ENCODE results near the genes DEFB115, BCL2L1 and PDRG1.

DNA sequence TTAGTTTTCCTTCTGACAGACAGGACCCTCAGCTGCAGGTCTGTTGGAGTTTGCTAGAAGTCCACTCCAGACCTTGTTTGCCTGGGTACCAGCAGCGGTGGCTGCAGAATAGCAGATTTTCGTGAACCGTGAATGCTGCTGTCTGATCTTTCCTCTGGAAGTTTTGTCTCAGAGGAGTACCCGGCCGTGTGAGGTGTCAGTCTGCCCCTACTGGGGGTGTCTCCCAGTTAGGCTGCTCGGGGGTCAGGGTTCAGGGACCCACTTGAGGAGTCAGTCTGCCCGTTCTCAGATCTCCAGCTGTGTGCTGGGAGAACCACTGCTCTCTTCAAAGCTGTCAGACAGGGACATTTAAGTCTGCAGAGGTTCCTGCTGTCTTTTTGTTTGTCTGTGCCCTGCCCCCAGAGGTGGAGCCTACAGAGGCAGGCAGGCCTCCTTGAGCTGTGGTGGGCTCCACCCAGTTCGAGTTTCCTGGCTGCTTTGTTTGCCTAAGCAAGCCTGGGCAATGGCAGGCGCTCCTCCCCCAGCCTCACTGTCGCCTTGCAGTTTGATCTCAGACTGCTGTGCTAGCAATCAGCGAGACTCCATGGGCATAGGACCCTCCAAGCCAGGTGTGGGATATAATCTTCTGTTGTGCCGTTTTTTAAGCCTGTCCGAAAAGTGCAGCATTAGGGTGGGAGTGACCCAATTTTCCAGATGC is 22.4 kb upstream of the ZNF337 start:
- PRO-cap, result no peak

DNA sequence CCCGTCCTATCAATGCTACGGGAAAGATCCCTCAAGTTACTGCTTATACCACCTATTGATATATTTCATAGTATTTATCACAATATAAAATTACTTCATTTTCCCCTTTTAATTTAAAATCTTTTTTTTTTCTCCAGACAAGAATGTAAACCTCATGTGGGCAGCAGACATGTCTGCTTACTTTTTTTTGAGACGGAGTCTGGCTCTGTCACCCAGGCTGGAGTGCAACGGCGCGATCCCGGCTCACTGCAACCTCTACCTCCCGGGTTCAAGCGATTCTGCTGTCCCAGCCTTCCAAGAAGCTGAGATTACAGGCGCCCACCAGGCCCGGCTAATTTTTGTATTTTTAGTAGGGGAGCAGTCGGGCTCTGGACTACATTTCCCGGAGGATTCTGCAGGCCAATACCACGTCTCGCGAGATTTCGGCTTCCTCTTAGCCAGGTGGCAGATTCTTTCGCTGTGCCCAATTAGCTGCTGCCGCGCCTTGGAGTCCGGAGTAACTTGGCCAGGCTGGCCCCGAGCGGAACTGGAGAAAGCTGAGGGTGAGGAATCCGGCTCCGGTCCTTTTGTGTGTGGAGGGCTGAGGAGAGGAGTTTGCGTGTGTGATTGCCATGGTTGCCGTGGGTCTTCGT is 312.8 kb upstream of the ZNF337 start:
- PRO-cap, result unidirectional peak, plus-strand start at position 529 of the sequence

DNA sequence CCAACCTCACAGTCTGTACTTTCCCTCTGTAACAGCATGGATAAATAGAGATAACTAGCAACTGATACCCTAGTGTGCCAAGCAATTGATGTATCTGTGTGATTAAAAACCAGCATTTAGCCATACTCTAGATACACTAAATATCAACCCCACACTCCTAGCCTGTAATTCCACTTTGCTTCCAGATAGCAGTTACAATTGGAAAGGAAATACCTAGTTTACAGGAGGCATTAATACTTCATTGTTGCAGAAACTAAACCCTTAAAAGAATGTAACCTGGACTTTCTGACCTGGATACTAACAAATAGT is 556.1 kb upstream of the ZNF337 start:
- PRO-cap, result no peak

DNA sequence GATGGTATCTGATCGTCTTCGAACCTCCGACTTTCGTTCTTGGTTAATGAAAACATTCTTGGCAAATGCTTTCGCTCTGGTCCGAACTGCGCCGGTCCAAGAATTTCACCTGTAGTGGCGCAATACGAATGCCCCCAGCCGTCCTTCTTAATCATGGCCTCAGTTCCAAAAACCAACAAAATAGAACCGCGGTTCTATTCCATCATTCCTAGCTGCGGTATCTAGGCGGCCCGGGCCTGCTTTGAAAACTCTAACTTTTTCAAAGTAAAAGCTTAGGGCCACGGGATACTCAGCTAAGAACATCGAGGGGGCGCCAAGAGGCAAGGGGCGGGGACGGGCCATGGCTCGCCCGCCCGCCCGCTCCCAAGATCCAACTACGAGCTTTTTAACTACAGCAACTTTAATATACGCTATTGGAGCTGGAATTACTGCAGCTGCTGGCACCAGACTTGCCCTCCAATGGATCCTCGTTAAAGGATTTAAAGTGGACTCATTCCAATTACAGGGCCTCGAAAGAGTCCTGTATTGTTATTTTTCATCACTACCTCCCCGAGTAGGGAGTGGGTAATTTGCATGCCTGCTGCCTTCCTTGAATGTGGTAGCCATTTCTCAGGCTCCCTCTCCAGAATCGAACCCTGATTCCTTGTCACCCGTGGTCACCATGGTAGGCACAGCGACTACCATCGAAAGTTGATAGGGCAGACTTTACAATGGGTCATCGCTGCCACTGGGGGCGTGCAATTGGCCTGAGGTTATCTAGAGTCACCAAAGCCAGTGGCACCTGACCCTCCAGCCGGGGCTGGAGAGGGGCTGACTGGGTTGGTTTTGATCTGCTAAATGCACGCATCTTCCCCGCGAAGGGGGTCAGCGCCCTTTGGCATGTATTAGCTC is 1958.1 kb upstream of the DEFB115 start:
- PRO-cap, result no peak

DNA sequence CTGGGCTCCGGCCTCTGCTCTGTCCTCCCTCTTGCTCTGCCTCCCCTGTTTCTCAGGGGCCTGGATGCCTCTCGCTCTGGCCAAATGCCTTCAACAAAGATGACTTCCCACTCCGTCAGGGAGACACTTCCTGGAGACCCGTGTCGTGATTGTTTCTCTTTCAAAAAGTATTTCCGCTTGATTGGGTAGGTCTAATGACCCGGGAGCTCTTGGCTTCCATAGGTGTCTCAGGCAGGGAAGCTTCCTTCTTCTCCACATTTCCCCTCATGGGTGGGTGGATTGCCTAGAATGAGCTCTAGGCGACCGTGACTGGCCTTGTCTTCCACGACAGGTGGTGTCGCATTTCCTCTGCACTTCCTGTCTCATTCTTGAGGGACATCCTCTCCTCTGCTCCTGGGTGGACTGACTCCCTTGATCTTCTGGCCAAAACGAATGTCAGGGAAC is 974.6 kb upstream of the DEFB115 start:
- PRO-cap, result no peak

DNA sequence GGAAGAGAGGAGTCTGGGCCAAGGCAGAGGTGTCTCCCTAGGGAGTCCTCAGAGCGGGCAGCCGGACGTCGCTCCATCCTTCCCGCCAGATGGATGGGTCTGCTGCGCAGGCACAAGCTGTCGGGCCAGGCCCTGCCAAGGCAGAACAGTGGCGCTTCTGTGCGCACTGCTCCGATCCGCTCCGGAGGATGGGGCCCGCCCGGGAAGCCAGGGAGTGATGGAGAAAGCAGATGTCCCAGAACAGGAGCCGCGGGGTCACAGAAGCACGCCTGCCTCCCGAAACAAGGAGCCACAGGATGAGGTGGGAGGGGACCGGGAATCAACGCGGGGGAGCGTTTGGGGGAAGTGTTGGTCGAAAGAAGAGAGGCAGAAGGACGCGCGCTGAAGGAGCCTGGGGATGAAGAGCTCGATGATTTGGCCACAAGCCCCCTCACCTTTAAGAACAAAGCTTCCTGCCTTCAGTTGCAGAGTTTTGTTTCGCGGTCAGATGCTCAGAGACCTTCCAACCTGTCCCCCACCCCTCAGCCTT is 941.3 kb upstream of the DEFB115 start:
- PRO-cap, result no peak

GRCh38 chr20:31257489-31257961 is at the start of gene DEFB115:
DEFB115 (plus strand) TSS chr20:31257664.
- PRO-cap, result no peak

GRCh38 chr20:31560529-31561770 is 13.8 kb downstream of the MCTS2 start:
- PRO-cap, result no peak

DNA sequence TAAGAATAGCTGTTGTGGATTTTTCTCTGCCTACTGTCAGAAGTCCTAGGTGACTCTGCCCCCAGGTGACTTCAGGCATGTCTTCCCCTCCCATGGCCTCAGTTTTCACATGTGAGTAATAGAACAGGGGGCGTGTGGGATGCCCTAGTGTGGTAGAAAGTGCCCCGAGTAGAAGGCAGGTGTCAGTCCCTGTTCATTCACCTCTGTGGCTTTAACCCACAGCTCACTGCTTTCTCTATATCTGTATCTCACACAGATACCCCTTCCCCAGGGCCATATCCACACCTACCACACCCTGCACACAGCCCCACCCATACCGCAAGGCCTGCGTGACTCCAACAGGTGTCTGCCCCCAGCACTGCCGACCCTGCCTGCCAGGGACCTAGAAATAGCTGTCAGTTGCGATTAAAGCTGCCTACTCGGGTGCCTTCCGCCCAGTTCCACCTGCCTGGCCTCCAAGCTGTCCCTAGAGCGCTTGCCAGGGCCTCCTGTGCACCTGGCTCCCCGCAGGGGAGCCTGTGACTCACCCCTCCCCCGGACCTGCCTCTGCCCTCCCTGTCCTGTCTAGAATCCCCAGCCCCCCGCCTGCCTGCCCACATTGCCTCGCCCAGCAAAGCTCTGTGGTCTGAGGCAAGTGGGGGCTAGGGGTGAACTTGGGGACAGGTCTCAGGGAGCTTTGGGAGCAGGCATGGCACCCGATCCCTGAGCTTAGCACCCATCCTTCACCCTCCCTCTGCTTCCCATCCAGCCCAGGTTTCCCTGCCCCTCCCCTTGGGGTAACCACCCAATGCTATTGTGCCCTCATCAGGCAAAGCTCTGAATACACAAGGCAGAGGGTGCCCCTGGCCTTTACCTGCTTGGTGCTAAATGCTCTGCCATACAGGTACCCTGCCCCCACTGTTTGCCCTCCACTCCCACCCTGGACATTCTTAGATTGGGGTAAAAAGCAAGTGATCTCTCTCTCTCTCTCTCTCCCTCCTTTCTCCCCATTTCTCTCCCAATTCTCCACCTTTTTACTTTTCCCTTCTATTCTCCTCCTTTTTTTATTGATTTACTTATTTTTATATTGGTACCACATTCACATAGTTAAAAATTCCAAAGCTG is 19.7 kb downstream of the MCTS2 start:
- PRO-cap, result no peak

GRCh38 chr20:31568917-31569988 is 22.1 kb downstream of the MCTS2 start:
- PRO-cap, result no peak

- PRO-cap, result no peak
Measured at GRCh38 chr20:31644743-31645008, 7.0 kb downstream of the COX4I2 start.

DNA sequence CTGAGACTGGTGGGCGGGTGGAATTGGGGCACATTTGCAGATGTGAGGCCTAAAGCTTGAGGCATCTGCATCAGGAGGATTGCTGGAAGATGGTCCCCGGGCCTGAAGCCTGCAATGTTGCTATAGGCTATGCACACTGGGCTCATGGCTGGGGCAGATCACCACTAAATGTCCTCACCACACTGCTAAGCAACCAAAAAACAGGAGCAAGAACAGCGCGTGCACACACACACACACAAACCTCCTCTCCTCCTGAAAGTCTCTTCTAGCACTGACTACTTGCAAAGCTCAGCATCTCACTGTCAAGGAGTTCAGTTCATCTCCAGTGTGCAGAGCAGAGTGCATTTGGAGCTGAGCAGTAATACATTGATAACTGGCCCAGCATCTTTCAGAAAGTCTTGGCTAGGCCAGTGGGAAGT is 9.4 kb downstream of the COX4I2 start:
- PRO-cap, result no peak

DNA sequence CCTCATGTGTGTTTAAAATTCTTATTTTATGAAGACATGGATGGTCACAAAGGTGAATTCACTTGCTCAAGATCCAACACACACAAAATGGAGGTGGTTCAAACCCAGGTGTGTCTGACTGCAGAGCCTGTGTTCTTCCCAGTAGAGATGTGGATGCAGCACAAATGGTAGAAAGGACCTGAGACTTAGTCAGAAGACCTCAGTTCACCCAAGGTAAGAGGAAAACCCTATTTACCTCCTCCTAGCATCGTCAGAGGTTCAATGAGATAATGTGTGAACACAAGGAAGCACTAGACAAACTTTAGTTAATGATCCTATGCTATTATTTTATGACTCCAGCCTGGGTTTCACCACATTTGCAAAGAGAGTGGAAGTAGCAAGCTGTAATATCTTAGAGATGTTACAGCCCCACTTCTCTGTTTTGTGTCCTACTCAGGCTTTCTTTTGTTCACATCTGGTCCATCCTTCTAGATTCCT is 36.5 kb downstream of the BCL2L1 start:
- PRO-cap, result no peak

DNA sequence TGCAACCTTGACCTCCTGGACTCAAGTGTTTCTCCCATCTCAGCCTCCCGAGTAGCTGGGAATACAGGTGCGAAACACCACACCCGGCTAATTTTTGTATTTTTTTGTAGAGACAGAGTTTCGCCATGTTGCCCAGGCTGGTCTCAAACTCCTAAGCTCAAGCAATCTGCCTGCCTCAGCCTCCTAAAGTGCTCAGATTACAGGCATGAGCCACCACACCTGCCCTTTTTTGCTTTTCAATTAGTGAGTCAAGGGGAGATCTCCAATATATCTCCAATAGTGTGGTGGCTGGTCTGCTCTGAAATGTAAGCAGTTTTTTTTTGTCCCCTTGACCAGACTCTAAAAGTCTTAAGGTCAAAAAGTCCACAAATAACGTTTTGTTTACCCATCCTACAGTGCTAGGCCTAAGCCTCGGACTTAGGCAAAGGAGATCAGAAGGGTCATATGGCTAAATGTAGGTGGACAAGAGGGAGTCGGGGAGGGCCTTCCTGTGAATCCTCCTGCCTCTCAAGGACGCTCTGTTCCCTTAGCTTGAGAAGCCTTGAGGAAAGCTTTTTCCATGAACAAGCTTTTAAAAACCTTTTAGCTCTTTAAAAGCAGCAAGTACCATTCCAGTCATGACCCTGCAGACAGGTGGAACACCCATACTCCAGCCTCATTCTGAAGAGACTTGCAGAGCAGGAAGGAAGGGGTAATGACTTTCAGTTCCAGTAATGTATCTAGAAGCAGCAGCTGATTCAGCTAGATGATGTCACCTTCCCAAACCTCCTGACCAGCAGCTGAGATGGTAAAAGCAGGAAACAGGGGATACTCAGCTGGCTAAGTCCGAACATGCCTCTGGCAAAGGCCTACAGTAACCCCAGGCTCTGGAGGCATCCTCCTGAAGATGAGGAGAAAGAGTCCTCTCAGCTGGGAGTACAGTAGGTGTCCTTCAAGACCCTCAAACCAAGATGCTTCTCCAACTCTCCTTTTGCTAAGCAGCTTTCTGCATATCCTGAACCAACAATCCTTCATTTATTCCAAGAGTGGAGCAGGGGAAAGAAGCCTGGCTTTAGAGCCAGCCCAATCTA is 23.7 kb downstream of the BCL2L1 start:
- PRO-cap, result no peak

DNA sequence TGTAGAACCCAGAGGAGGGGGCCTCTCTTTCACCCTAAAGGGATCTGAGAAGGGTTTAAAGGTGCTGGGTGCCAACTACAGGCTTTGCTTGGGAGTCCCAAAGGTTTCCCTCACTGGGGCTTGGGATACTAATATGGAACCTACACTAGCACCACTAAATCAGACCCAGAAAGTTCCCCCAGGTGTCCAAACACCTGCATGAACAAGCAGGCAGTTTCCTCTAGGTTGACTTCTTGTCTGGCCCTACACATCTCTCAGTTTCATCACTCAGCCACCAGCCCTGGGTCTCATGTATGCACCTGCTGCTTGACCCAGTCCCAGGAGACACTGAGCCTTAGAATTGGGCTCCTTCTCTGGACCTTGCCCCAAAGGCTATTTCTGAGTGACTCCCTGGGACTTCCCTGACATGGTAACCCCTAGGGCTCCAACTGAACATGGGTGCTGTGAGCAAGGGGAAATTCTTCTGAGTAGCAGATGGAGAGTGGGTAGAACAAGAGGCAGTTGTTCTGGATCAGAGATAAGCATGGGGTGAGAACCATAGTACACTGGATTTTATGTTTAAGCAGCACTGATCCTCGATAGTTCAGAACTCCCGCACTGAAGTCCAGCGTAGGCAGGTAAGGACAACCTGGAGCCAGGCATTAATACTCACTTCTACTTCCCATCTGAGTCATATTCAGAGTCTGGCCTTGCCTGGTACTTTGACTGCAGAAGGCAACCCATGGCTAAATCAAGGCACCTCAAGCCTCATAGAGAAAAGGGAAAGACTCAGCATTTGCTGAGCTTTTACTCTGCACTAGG is 16.8 kb downstream of the BCL2L1 start:
- PRO-cap, result no peak

DNA sequence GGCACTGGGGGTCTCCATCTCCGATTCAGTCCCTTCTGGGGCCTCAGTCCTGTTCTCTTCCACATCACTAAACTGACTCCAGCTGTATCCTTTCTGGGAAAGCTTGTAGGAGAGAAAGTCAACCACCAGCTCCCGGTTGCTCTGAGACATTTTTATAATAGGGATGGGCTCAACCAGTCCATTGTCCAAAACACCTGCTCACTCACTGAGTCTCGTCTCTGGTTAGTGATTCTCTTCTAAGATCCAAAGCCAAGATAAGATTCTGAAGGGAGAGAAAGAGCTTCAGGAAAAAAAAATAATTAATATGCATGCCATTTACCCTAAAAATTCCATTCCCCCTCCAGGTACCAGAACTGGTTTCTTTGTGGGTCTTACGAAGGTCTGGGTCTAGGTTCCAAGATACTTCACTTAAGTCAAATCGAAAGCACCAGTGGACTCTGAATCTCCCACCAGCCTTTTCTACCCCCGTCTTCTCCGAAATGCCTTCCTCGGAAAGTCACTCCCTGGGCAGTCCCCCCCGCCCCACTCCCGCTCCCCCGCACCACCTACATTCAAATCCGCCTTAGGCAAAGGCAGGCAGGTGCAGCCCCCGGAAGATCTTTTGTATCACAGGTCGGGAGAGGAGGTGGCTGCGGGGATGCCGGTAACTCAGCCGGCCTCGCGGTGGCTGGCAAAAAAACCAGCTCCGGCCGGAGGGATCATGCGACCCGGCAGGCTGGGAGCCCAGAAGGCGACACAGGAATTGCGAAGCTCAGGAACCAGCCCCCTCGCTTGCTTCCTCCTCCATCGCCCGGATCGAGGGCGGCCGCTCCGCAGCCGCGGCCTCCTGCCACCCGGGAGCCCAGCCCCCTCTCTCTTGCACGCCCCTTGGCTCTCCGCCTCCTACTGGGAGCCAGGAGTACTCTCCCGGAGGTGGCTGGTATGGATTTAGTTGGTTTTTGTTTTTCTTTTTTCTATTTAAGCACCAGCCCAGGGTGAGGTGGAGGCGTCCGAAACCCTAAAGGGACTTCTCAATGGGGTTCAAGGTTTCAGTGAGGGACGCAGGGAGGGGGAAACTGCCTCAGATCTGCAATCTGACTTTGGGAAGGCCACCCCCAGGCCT is at the start of gene BCL2L1:
Gene BCL2L1 (minus strand): TSS at position 800 of the 1,102 bp plus-strand sequence.
- PRO-cap, result bidirectional peak, plus-strand start at position 611 of the sequence, minus-strand start at position 735 of the sequence; bidirectional peak, plus-strand start at position 967 of the sequence, minus-strand start at position 800 of the sequence

GRCh38 chr20:31860228-31861447 is 9.7 kb downstream of the DUSP15 start:
- PRO-cap, result no peak

DNA sequence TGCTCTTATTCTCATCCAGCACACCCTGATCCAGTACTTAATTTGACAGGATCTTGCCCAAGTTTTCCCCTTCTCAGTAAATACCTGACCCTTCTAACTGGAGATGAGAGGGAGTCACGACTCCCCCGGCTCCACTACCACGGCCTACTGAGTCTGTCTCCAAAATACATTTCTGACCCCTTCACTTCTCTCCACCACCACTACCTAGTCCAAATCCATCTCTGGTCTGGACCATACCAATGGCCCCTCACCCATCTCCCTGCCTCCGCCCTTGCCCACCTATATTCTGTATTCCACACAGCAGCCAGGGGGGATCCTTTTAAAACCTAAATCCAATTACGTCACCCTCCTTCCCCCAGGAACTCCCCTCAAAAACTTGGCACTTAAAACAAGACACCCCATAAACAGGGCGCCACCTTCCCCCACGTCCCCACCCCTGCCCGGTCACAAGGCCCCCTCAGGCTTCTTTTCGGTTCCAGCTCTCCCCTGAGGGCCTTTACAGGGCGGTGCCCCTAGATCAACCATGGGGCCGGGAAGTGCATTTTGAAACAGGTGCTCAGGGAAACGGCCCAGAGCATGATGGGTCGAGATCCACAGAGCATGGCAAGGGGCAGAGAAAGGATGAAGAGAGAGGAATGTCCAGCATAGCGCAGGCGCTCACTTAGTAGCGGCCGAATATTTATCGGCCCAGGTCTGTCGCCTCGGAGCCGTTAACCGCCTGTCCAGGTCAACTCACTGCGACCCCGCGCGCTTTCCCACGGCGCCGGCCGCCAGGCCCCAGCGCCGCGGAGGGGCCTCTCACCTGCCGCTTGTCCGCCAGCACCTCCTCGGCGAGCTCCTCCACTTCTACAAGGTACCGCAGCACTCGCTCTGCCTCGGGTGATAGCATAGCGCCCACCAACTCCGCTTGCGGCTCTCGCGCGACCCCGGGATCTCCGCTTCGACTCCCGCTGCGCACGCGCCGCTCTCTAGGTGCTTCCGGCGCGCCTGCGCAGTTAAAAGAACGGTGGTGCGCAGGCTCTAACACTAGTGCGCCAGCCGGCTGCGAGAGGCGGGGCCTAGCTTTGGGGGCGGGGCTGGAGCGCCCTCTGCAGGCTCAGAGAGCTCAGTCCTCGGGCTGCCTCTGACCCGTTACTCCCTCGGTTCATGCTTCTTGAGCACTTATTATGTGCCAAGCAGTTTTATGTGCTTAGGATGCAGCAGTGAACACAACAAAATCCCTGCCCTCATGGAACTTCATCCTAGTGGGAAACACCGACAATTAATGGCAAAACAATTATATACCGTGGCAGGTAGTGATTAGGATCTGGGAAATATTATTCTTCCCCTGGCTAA is at the start of gene PDRG1:
Gene PDRG1 (minus strand): TSS at position 974 of the 1,335 bp plus-strand sequence.
- PRO-cap, result unidirectional peak, minus-strand start at position 970 of the sequence

- PRO-cap, result unidirectional peak, plus-strand start at chr20:32008161
Measured at GRCh38 chr20:32007587-32008370, 2.5 kb upstream of the CCM2L start.

DNA sequence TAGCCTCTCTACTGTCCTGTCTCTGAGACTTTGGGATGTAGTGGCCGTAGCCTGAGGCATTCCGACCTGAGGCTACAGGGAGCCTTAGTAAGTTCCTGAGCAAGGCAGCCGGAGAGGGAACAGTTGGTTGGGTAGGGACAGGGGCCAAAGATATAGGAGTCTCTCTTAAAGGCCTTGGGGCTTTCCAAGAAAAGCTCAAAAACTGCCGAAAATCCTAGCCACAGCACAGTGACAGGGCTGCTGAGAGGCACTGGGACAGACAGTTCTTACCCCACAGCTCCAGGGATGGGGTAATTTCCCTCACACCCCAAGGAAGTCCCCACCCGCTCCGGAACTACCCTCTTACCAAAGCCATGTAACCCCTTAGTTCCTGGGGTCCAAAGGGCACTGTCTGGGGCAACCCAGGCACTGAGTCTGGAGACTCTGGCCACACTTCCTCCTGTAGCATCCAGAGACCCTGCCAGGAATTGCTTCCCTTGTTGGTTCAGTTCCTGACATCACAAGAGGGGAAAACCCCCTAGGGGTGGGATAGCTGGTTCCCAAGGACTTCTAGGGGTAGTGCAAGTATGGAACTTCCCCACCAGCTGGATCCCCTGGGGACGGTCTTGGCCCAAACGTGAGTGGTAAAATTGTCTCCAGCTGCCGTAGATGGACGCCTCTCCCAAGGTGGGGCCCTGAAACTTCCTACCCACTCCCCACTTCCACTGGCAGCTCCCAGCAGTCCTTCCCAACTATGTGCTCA is 17.5 kb upstream of the HCK start:
- PRO-cap, result no peak

Data from sternocleidomastoid (tissue), 1 donor.